HTERT-HM (cell line): Measurements from ENCODE around the genes KCNJ1, TP53AIP1 and TMEM45B.

DNA sequence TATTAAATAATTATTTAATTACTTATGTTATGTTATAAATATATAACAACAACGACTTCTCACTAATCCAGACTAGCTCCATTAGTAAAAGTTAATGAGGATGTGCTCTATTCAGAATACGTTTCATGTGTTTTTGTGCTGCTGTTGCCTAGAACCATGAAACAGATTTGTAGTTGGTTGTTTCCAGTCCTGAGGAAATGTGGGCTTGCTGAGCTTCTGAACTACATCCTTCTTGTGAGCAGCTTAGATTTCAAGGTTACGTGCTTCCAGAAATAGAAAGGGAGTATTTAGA is 169.9 kb downstream of the ETS1 start:
- RRBS, result no CpG with 5 or more reads among the region's 3 CpGs

- RRBS, result no CpG with 5 or more reads among the region's 3 CpGs
Measured at GRCh38 chr11:128504352-128505060, 82.9 kb downstream of the ETS1 start.

DNA sequence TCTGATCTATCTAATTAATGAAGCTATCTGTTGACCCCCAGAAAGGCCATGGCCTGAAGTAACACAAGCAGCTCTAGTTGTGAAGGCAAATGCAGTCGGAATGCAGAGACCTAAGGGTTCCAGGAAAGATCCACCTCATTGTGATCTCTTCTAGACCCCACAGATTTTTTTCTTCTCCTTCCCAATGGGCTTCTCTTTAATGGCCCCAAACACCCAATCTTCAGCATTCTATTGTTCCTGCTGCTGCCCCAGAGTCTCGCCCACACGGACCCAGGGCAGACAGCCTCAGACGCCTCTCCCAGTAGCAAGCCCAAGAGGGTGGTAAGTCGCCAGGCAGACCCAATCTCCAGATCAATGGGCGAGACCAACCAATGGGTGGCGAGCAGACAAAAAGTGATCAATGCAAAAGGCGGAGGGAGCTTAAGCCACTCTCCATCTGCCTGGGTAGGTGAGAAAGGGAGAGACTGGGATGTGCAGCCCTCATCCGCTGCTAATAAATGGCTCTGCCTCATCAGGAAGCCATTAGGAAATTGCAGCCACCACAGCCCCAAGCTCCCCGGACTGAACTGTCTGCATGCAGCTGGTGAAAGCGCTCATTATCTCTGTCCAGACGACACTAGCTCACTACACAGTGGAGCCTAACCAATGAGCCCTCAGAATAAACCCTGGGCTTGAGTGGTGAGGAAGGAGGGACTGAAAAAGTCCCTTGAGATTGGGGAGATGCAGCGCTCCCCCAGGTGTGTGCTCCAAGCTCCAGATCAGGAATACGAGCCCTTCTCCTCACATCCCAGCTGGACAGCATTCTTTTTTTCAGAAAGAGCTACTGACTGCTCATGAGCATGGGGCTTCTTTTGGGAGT is 81.8 kb downstream of the ETS1 start:
- RRBS, result no CpG with 5 or more reads among the region's 14 CpGs

DNA sequence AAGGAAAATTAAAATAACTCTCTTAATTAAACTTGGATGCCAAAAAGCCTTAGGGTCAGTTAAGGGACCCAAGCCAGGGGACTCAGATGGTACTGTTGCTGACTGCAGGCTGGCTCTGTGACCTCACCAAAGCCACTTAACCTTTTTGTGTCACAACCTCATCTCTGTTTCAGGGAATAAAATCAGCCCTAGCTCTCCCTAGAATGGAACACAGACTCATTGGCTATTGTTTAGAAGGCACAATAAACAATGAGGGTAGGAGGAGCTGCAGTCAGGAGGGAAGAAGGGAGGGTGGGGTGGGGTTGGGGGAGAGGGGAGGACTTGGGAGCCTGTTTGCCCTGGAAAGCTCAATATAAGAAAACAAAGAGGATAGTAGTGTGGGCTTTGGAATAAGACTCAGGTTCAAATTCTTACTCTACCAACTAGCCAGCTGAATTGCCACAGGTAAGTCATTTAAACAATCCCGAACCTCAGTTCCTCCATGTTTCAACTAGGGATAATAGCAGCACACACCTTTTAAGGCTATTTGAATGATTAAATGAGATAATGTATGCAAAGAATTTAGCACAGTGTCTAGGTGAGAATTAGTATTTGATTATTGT is 61.4 kb downstream of the ETS1 start:
- RRBS, result no CpG with 5 or more reads among the region's 1 CpG

GRCh38 chr11:128544384-128545140 is 42.8 kb downstream of the ETS1 start:
- RRBS, result no CpG with 5 or more reads among the region's 7 CpGs

DNA sequence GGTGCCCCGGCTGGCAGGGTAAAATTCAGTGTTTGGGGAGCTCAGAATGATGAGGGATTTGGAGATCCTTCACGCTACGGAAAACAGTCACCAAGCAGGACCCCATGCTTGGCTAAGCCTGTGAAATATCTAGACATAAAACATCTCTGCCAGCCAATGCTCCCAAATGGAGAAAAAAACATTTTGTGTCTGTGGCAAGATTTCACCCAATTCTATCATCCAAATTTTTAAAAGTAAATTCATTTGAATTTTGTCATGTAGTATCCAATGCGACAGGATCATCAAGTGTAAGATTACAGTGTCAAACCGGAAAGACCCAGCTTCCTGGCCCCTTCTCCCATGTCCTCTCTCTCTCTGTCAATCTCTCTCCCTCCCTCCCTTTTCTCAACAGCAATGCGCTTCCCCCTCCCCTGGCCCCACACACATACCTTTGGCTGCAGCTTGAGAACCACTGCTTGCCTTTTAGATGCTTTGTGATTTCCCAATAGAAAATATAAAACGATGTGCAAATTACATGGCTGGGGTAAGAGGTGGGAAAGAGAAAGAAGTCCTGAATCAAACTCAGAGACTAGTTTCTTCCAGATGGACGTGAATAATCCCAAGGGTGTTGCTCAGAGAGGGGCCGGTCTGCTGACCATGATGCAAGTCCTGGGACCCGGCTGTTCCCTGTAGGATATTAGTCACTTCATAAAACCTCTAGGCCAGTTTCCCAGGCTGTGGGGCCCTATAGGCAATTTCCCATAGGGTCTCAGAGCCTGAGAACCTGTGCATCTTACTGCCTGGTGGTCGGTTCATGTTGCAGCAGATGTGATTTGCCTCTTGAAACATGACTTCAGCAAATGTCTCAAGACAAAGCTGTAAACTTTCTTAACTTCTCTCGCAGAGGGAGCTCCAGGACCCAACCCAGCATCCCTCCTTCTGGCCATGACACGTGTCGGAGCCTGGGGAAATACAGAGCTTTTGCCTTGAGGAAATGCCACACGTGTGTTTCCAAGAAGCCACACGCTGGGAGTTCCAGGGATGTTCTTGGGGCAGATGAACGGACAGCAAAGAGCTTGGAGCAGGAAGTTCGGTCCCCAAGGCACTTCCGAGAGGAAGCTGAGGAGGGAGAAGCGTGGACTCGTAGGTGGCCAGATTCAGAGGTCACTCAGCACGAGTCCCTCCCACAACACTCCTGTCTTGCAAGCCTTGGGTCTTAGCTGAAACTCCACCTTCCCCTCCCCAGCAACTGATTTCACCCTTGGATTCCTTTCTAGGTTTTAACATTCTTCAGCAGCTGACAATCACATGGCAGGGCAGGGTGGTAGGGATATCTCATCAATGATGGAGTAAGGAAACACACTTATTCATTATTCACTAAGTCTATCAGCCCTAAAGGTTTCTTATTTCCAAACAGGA is 34.4 kb upstream of the ETS1 start:
- RRBS, result 100% methylated on average over 1 of the region's 22 CpGs

- RRBS, result no CpG with 5 or more reads among the region's 13 CpGs
Measured at GRCh38 chr11:128685536-128685920, 8.3 kb upstream of the FLI1 start.

GRCh38 chr11:128690015-128691291 is 3.4 kb upstream of the FLI1 start:
- RRBS, result 20% methylated on average over 7 of the region's 49 CpGs

GRCh38 chr11:128733613-128734378 is 39.9 kb downstream of the FLI1 start:
- RRBS, result no CpG with 5 or more reads among the region's 16 CpGs

DNA sequence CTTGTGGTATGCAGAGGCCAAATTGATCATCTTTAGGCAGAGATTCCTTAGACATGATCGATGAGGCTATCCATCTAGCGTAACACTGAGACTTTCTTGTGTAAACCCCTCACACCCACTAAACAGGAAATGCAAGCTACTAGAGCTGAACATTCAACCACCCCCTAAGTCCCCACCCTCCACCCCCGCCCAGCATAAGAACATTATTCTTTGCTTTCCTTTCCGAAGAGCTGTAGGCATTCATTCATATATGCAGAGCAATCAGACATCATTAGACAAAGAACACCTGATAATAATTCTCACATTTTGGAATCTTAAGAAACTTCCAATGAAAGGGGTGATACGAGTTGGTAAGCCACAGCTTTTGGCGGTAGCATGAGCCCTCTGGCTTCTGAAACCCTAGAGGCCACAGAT is 42.1 kb downstream of the FLI1 start:
- RRBS, result no CpG with 5 or more reads among the region's 6 CpGs

- RRBS, result 88% methylated on average over 2 of the region's 5 CpGs
Measured at GRCh38 chr11:128867162-128867442, at the start of gene KCNJ1. Gene KCNJ1, minus strand, starts transcription at chr11:128867296.

DNA sequence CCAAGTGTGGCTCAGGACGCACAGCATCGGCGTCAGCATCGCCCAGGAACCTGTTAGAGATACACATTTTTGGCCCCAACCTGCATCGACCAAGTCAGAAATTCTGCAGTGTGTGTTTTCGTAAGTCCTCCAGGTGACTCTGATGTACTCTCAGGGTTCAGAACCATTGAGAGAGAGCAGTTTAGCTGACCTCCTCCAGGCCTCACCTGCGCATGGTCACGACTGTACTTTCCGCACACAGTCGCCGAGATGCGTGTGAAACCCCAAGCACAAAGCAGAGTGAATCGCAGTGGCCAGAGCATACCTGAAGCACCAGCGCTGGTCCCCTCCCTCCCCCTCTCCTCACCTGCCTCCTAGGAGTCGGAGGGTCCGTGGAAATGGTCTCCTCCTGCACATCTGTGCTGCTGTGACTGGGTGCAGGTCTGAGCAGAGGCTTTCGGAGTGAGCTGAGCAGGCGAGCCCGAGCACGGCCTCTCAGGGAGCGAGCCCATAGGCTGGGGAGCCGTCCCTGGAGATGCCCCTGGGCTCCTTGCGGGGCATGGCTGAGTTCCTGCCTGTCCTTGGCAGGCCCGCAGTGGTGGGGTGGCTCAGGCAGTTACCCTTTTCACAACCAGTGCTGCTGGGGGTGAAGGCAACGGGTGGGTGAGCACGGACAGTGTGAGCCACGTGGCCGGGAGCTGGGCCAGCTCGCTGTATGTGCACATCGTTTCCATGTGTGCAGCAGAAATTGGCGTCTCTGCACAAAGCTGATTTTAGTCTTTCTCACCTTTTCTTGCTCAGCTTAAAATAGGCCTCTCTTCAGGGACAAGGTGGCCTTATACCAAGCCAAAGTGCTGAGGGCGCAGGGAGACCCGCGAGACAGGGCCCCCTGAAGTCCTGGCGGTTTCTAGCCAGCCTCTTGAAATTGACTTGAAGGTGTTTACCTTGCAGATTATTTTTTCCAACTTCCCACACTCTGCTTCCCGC is at the start of gene TP53AIP1:
TSS of gene TP53AIP1 (minus strand) at position 424 of the 966 bp plus-strand sequence.
- RRBS, result no CpG with 5 or more reads among the region's 36 CpGs

GRCh38 chr11:129030850-129031312 is 88.2 kb upstream of the TP53AIP1 start:
- RRBS, result no CpG with 5 or more reads among the region's 4 CpGs

DNA sequence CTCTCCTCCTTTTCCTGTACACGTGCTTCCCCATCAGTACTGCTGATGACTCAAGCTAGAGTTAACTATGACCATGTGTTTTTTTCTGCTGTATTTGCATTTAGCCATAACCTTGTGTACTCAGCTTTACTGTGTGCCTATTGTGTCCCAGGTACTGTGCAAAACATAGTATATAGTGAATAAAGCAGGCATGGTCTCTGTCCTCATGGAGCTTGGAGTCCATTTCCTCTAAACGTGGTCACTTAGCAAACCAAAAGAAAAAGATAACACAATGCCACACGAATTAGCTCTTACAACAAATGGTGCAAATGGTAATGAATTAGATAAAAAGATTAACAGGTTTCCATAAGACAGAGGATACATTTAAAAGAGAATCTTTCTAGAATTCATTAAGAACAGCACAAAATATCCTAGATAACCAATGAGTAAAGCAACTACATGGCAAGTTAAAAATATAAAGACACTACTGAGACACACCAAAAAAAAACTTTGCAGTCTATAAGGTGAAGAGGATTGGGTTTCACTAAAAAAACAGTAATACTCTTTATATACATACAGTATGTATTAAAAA is 56.7 kb upstream of the ARHGAP32 start:
- RRBS, result no CpG with 5 or more reads among the region's 3 CpGs

- RRBS, result no CpG with 5 or more reads among the region's 1 CpG
Measured at GRCh38 chr11:129282582-129282865, 90.4 kb upstream of the ARHGAP32 start.

DNA sequence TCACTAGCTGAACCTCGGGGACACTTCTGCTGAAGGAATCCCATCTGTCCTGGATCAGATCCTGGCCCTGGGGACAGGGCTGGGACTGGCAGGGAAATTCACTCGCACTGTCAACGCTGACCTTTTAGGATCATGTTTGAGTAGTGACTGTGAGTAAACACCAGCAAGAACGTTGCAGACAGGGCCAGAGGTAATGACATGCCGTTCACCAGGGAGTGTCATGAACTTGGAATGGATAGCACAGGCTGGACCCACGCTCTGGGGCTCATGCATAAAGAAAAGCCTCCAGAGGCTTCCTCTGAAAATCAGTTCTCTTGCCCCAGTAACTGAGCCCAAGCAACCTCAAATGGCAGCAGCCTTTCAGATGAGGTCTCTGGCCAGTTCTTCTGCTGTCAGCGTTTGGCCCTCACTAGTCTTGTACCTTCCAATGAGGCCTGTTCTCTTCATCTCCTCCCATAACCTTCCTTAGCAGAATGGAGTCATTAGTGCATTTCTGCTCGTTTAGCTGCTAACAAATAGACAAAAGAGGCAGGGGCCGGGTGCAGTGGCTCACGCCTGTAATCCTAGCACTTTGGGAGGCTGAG is 51.0 kb upstream of the BARX2 start:
- RRBS, result no CpG with 5 or more reads among the region's 10 CpGs

GRCh38 chr11:129440204-129440587 is 64.5 kb downstream of the BARX2 start:
- RRBS, result no CpG with 5 or more reads among the region's 5 CpGs

DNA sequence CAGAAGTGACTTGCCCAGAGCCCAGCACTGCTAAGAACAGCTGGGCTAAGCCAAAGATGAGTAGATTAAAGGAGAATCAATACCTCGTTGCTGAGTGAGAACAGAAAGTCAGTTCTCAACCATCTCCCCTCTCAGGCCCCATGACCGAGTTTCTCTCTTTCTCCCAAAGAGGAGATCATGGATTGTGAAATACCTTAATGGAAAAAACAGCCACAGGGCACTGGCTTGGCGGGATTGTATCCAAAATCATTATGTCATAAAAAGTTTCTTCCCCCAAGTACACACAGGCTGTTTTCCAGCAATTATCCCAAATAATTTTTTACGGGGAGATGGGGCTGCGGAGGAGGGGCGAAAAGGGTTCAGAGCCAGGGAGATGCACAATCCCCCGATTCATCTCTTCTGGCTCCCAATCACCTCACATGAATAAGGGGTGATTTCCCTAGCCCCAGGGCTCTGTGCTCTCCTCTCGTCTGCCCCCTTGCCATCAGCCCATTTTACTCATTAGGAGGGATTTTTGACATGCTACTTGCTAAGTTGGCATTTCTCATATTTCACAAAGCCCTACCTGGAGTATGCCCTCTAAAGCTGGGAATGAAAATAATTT is 111.7 kb upstream of the TMEM45B start:
- RRBS, result no CpG with 5 or more reads among the region's 8 CpGs

DNA sequence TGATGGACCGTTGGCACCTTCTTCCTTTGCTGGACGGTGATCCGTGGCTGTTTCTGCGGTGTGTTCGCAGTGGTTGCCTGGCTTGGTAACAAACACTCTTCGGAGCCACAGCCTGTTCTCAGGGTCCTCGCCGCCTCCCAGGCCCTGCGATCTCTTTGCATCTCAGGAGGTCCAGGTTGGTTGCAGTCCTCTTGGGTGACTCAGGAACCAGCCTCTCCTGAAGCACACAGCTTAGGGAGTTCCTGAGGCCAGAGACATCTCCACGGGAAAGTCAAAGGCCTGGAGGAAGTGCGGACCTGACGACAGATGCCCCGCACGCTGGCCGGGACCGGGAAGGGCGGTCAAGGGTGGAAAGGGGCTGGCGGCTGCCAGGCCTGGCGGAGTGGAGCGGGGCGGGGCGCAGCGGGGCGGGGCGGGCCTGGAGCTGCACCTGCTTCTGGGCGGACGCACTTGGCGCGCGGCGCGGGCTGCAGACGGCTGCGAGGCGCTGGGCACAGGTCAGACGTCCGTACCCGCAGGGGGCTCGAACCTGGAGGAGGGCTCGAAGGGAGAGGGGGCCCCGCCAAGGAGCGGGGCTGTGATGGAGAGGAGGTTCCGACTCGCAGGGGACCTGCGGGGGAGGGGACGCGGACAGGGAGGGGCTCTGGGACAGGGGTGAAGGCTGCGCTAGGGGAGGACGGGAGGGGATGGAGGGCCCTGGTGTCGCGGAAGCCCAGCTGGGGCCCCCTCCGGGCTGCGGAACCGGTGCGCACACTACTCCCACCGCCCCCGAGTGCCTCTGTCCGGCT is at the start of gene TMEM45B:
TSS of gene TMEM45B (plus strand) at position 447 of the 788 bp plus-strand sequence.
- RRBS, result 22% methylated on average over 4 of the region's 58 CpGs